CMK (cell line): ENCODE measurements around a stretch of chr1.

GRCh38 chr1:206589969-206590881 lies 22.0 kb downstream of the EIF2D start:
- RRBS, result no CpG with 5 or more reads among the region's 8 CpGs

- RRBS, result no CpG with 5 or more reads among the region's 4 CpGs
These were observed 19.2 kb upstream of the MAPKAPK2 start for GRCh38 chr1:206665501-206665929.

DNA sequence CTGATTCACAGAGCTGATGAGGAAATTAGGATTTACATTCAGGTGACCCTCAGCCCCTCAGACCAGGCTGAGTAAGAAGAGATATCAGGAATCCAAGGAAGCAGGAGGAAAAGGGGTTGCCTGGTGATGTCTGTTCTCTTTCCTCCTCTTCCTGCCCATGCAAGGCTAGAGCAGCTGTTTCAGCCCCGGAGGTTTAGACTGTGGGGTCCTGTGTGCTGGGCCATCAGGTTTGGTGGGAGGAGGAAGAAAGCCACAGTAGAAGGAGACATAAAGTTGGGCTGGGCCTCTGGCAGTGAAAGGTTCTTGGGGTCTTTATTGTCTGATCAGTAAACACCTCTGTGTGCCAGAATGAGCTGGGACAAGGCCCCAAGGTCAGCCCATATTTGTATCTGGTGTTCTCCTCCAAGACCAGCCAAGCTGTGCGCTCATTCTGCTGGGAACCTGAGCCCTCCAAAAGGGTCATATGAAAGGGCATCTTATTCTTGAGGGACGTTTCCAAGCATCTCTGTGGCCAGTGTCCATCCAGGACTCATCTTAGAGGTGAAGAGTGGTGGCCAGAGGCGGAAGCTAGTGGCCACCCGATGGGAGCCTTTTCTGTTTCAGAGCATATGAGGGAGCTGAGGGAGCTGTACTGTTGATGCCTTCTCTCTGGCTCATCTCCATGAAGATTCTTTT lies 7.7 kb downstream of the MAPKAPK2 start:
- RRBS, result no CpG with 5 or more reads among the region's 5 CpGs

- RRBS, result no CpG with 5 or more reads among the region's 7 CpGs
These were observed 40.2 kb downstream of the MAPKAPK2 start for GRCh38 chr1:206724932-206725248.

DNA sequence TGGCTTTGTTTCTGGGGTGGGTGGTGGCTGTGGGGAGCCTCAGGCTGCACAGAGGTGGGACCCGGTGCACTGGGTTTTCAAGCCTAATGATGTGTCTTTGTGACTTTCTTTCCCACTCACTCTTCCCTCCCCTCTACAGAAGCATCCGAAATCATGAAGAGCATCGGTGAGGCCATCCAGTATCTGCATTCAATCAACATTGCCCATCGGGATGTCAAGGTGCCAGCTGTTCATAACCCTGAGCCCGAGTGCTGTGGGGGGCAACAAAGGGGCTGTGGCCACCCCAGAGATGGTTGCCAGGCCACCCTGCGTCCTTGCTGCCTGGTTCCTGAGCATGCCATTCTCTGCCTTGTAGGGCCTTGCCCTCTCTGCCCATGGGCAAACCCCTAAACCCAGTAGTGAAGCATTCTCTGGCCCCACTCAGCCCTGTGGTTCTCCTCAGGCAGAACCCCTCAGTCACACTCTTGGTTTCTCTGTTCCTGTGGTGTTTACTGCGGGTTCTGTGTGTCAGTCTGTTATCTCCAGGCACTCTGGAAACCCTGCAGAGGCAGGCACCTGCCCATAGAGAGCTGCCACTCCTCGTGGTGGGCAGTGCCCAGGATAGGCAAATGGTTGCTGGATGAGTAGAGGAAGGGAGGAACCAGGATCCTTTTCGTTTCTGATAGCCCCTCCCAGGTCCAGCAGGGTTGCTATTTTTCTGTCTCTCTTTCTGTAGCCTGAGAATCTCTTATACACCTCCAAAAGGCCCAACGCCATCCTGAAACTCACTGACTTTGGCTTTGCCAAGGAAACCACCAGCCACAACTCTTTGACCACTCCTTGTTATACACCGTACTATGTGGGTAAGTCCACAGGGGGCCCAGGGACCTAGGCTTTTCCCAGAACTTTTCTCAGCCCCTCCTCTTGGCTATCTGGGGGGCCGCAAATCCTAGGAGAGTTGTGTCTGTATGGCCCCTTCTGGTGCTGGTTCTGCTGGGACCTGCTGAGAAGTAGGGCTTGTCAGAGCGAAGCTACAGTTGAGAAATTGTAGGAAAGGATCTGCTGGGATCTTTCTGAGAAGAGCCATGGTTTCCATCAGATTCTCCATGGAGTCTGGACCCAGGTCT lies 41.0 kb upstream of the IL19 start:
- RRBS, result no CpG with 5 or more reads among the region's 13 CpGs

GRCh38 chr1:206890479-206891129 lies 6.6 kb upstream of the IL24 start:
- RRBS, result no CpG with 5 or more reads among the region's 14 CpGs

DNA sequence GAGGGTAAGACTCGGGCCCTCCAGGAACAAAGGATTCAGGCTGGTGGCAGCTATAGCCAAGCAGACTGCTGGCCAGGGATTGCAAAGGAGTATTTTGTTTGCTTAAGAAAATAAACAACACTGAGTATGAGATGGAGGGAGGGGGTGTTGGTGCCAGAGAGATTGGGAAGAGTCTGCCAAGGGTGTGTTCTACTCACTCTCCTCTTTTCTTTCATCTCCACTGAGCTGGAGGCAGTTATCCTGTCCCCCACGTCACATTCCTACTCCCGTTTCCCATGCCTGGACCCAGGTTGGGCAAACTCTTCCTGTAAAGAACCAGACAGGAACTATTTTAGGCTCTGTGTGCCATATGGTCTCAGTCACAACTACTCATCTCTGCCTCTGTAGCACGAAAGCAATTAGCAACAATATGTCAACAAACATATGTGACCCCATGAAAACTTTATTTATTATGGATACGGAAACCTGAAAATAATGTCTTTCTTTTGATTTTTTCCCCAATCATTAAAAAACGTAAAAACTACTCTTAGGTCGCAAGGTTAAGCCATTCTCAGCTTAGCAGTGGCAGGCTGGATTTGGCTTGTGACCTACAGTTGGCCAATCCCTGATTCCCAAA lies 1.3 kb upstream of the IL24 start:
- RRBS, result no CpG with 5 or more reads among the region's 7 CpGs

- RRBS, result no CpG with 5 or more reads among the region's 22 CpGs
These were observed 10.9 kb downstream of the PIGR start for GRCh38 chr1:206935206-206935929.

GRCh38 chr1:206949158-206949735 lies 3.0 kb upstream of the PIGR start:
- RRBS, result no CpG with 5 or more reads among the region's 5 CpGs

GRCh38 chr1:206951369-206952155 lies 5.3 kb upstream of the PIGR start:
- RRBS, result no CpG with 5 or more reads among the region's 4 CpGs

GRCh38 chr1:206992707-206993265 lies 22.5 kb upstream of the FCAMR start:
- RRBS, result no CpG with 5 or more reads among the region's 1 CpG

DNA sequence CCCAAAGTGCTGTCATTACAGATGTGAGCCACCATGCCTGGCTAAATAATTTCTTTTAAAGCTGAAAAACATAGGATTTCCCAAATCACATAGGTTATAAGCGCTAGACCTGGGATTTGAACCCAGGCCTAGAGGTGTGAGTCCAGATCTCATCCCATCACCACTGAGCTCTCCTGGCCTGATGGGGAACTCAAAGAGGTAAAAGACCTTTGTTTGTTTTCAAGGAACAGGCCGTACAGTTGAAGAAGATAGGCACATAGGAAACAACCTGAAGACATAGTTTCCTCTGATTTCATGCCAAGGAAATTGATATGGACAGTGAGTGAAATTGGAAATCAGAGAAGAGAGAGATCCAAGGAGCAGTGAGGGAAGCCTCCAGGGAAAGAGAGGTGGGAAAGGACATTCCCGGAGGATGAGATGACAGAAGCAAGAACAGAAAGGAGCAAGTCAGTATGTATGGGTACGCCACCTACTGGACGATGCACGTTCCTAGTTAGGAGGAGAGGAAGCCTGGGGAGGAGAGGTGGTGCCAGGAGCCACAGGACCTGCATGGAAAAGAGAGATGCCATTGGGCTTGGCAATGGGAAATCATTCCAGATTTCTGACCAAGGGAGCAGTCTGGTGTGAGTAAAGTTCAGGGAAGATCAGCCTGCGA lies 27.7 kb downstream of the C1orf116 start:
- RRBS, result no CpG with 5 or more reads among the region's 7 CpGs

DNA sequence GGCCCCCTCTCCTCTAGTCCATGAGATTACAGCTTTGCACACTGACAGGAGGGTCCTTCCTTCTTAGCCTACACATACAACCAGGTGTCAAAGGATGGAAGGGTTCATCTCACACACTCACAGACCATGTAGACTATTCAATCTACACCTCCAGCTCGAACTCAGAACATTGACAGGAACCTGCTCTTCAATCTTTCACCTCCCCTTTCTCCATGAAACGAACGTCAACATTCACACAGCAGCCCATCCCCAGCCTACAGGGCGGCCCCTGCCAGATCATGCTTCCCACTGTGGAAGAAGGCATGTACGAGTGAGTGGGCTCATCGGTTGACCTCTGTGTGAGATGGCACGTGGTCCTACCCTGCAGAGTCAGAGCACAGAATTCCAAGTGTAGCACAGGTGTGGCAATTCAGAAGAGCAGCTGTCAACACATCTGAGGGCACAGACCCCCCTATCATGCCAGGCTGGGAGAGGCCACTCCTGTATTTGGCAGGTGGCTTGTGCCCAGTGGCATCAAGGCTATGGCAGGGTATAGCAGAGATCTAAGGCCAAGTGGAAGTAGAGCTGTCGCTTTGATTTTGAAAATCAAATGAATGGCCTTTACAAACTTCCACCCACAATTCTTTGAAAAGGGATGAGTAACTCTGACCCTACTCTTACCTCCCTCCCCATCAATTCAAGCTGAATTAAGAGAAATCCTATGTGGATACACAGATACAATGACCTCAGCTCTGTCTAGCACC lies 13.6 kb downstream of the C1orf116 start:
- RRBS, result no CpG with 5 or more reads among the region's 8 CpGs

- RRBS, result no CpG with 5 or more reads among the region's 2 CpGs
These were observed 12.9 kb downstream of the C1orf116 start for GRCh38 chr1:207019586-207020119.

- RRBS, result no CpG with 5 or more reads among the region's 18 CpGs
These were observed 10.6 kb downstream of the C1orf116 start for GRCh38 chr1:207021542-207022672.

GRCh38 chr1:207024280-207024744 lies 8.2 kb downstream of the C1orf116 start:
- RRBS, result no CpG with 5 or more reads among the region's 5 CpGs

GRCh38 chr1:207028859-207029450 lies 3.6 kb downstream of the C1orf116 start:
- RRBS, result no CpG with 5 or more reads among the region's 1 CpG

- RRBS, result no CpG with 5 or more reads among the region's 8 CpGs
These were observed 841 bp downstream of the C1orf116 start for GRCh38 chr1:207031491-207032338.

DNA sequence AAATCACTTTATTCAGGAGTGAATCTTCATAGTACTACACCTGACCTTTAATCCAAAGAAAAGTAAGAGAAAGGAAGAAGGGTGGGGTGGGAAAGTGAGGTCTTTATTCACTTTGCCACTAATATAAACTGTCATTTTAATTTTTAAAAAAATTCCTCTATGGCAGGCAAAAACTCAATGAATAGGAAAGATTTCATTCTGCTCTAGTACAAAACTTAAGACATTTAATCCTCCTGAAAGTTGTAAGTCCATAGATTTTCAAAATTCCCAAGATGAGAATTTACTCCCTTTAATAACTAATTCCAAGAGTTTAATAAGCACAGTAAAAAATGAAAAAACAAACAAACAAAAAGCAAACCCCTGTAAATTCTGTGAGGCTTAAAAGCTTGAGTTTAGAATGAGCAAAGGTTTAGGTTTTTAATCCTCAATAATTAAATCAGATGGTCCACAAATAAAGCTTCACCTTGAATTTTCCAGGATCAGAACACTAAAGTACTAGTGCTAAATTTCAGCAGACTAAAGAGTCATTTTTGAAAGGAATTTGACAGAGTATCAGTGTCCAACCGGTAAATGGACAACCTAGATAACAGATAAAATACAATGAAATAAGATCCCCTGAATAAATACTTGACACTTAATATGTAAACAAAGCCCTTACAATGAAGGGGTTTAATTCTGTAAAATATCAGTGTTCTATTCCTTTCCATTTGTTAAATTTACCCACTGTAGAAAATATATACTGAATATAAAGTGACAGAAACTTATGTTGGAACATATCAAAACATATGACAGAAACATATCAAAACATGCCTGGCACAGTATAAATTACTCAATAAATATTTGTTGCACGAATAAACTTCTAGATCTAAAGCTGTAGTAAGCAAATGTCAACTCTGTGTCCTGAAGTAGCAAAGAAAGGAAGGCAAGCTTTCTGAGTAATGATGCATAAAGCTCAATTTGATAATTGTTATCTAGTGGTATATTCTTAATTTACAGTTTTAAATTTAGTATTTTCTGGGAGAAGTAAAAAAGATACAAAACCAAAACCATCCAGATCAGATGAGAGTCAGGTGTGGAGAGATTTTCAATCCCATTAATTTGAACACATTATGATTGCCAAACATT lies 4.6 kb downstream of the YOD1 start:
- RRBS, result no CpG with 5 or more reads among the region's 2 CpGs